Liver (tissue), 9 donors: ENCODE measurements around a stretch of chr10.

GRCh38 chr10:79275366-79275904, 71.8 kb upstream of the PPIF start:
- PRO-cap, 5 experiments = no peak in any of the 5 experiments
- RAMPAGE, long total RNA, 2 experiments = no peak in any of the 2 experiments
- RRBS = no CpG with 5 or more reads among the region's 10 CpGs

- PRO-cap, 5 experiments = no peak in any of the 5 experiments
- RAMPAGE, long total RNA, 2 experiments = no peak in any of the 2 experiments
- RRBS = 94% methylated on average over 4 of the region's 22 CpGs
These were observed 54.0 kb upstream of the PPIF start for GRCh38 chr10:79293163-79293739.

DNA sequence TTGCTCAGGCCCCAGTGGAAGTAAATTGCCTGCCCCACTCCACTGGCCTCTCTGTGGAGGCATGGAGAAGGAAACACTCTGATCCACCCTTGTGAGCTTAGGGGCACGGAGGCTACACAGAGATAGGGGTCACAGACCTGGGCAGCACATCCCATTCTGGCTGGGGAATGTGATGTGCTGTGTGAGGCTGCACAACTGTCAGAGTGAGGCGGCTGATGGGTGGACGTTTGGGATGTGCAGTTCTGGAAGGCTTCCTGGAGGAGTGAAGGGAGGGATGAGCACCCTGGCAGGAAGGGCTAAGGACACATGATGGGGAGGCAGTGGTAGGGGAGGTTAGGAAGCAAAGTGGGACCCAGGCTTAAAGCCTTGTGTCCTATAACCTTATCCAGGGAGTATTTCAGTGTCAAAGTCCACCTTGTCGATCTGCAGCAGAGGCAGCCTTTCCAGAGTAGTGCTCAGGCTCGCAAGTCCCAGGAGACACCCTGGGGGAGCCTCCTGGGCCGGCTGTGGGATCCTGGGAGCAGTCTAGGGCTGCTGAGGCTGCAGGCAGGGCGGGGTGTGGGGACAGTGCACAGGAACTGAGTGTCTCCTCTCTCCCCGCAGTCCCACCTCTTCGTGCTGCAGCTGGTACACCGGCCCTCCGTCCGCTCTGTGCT, 45.6 kb upstream of the PPIF start:
- PRO-cap, 5 experiments = no peak in any of the 5 experiments
- RAMPAGE, long total RNA, 2 experiments = no peak in any of the 2 experiments
- RRBS = no CpG with 5 or more reads among the region's 12 CpGs

GRCh38 chr10:79313592-79314279, 33.5 kb upstream of the PPIF start:
- PRO-cap, 5 experiments = no peak in any of the 5 experiments
- RAMPAGE, long total RNA, 2 experiments = no peak in any of the 2 experiments
- RRBS = no CpG with 5 or more reads among the region's 13 CpGs

DNA sequence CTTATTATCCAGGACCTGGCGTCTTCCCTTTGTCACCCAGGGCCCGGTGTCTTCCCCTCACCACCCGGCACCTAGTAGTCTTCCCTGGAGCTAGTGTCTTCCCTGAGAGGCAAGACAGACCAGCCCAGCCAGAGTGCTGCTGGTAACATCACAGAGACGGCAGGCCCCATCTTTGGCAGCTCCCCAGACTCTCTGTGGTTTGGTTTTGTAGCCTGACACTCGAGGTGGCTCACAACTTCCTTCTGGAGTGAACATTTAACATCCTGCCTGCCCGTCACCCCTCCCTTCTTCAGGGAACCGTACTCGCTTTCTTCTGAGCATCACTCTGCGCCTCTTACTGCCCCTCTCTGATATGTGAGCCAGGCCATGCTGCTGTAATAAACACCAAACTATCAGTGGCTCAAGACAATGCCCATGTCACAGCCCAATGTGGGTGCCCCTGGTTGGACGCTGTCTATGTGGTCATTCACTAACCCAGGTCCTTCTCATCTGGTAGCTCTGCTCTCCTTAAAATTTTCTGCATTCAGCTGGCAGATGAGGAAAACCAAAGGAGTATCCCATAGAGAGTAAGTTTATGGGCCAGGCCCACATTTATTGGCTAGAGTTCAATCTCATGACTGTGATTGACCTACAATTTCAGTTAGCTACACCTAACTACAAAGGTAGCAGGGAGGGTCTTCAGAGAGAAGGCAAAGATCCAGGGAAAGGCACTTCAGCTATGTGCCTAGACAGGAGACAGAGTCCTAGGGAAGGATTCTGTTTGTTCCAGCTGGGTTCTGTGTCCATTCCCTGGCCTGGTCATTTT, 23.9 kb upstream of the PPIF start:
- PRO-cap, 5 experiments = no peak in any of the 5 experiments
- RAMPAGE, long total RNA, 2 experiments = no peak in any of the 2 experiments
- RRBS = no CpG with 5 or more reads among the region's 10 CpGs

GRCh38 chr10:79353574-79353992, 6.3 kb downstream of the PPIF start:
- PRO-cap, 5 experiments = no peak in any of the 5 experiments
- RAMPAGE, long total RNA, 2 experiments = no peak in any of the 2 experiments
- RRBS = no CpG with 5 or more reads among the region's 13 CpGs

DNA sequence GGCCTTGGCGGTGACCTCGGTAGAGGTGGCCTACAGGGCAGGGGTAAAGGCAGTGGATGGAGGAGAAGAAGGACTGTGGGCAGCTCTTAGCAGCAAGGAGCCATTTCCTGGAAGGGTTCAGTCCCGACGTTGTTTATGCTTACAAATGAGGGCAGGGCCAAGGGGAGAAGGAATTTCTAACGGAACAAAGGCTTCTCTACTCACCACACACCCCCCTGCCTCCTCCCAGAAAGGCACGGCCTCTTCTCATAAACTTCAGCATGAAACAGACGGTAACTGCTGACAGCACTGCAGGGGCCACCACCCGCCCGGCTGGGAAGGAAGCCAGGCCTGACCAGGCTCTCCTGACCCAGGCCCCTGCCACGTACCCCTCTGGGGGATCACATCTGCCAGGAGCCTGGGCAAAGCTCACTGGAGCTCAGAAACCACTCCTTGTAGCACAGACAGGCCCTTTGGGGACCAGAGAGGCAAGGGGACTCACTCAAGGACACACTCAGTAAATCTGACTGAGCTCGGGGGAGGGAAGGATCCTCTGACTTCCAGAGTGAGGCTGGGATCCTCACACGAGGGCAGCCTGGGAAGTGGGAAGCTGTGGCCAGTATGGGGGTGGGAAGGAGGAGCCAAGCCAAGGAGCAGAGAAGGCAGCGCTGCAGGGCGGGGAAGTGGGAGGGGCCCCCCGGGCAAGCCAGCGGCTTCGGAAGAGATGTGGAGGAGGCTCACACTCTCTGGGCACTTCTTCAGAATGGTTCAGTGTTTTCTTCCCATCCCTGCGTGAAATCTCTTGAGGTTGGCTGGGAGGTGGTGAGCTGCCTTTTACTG, 46.1 kb downstream of the ZCCHC24 start:
- PRO-cap, 5 experiments = peak in 1 of 5 experiments; most common plus-strand start position 279 of the sequence (in 1); most common minus-strand start position 109 of the sequence (in 1)
- RAMPAGE, long total RNA, 2 experiments = no peak in any of the 2 experiments
- RRBS = no CpG with 5 or more reads among the region's 18 CpGs

- PRO-cap, 5 experiments = no peak in any of the 5 experiments
- RAMPAGE, long total RNA, 2 experiments = no peak in any of the 2 experiments
- RRBS = no CpG with 5 or more reads among the region's 7 CpGs
These were observed 13.5 kb downstream of the ZCCHC24 start for GRCh38 chr10:79431861-79432456.

DNA sequence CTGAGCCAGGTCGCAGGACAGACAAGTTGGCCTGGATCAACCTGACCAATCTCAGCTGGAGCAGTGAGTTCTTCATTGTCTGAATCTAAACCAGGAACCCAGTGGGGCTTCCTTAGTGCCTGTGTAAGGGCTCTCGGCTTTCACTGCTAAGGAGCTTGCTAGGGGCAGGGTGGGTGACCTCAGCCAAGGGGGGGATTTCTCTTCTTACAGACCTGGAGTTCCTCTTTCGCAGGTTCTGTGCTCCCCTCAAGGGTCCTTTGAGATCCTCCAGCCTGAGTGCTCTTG, 273 bp upstream of the SFTPA1 start:
- PRO-cap, 5 experiments = no peak in any of the 5 experiments
- RAMPAGE, long total RNA, 2 experiments = no peak in any of the 2 experiments
- RRBS = no CpG with 5 or more reads among the region's 3 CpGs

DNA sequence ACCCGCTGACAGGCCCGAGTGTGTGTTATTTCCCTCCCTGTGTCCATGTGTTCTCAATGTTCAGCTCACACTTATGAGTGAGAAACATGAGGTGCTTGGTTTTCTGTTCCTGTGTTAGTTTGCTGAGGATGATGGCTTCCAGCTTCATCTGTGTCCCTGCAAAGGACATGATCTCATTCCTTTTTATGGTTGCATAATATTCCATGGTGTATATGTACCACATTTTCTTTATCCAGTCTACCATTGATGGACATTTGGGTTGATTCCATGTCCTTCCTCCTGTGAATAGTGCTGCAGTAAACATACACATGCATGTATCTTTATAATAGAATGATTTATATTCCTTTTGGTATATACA, 33.7 kb downstream of the NUTM2B start:
- PRO-cap, 5 experiments = no peak in any of the 5 experiments
- RAMPAGE, long total RNA, 2 experiments = no peak in any of the 2 experiments
- RRBS = no CpG with 5 or more reads among the region's 2 CpGs

- PRO-cap, 5 experiments = no peak in any of the 5 experiments
- RAMPAGE, long total RNA, 2 experiments = no peak in any of the 2 experiments
- RRBS = 65% methylated on average over 3 of the region's 12 CpGs
These were observed 3.5 kb downstream of the PLAC9 start for GRCh38 chr10:80135820-80136568.

GRCh38 chr10:80153260-80154070, 20.9 kb downstream of the PLAC9 start:
- PRO-cap, 5 experiments = no peak in any of the 5 experiments
- RAMPAGE, long total RNA, 2 experiments = no peak in any of the 2 experiments
- RRBS = no CpG with 5 or more reads among the region's 5 CpGs

DNA sequence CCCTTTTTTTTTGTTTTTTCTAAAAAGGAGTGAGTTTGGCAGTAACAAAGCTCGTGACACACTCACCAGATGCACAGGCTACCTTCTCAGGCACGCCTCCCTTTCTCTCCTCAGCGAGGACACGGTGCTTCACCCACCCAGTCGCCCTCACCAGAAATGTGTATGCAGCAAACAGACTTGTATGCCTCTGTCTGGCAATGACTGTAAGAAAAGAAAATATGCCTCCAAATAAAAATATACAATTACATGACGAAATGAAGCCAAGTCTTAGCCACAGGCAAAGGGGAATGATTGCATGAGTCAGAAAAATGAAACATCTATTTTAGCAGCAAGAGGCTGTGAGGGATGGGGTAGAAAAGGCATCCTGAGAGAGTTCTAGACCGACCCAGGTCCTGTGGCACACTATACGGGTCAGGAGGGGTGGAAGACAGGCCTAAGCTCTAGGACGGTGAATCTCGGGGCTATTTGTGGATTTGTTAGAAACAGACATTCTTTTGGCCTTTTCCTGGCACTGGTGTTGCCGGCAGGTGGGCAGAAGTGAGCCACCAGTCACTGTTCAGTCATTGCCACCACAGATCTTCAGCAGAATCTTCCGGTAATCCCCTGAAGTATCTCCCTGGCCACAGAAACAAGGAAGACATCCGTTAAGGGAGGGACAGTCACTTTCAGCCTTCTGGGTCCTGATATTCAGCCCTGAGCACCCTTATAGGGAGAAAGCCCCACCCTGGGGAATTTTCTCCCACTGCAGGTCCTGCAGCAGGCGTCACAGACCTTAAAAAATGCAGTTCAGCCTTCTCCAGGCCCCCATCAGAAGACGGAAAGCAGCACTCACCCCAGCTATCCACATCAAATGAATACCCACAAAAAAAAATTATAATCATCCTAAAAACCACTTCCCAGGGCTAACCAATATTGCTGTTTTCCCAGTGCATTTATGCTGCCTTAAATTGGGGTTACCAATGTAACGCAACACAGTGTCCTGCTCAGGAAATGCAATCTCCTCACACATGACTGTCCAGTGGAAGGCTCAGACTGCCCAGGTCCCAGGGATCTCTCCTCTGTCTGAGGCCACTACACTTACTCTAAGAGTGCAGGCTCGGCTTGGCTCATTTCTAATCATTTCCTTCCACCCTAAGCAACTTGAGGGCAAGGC, 23.1 kb downstream of the PLAC9 start:
- PRO-cap, 5 experiments = no peak in any of the 5 experiments
- RAMPAGE, long total RNA, 2 experiments = no peak in any of the 2 experiments
- RRBS = 100% methylated on average over 2 of the region's 17 CpGs

DNA sequence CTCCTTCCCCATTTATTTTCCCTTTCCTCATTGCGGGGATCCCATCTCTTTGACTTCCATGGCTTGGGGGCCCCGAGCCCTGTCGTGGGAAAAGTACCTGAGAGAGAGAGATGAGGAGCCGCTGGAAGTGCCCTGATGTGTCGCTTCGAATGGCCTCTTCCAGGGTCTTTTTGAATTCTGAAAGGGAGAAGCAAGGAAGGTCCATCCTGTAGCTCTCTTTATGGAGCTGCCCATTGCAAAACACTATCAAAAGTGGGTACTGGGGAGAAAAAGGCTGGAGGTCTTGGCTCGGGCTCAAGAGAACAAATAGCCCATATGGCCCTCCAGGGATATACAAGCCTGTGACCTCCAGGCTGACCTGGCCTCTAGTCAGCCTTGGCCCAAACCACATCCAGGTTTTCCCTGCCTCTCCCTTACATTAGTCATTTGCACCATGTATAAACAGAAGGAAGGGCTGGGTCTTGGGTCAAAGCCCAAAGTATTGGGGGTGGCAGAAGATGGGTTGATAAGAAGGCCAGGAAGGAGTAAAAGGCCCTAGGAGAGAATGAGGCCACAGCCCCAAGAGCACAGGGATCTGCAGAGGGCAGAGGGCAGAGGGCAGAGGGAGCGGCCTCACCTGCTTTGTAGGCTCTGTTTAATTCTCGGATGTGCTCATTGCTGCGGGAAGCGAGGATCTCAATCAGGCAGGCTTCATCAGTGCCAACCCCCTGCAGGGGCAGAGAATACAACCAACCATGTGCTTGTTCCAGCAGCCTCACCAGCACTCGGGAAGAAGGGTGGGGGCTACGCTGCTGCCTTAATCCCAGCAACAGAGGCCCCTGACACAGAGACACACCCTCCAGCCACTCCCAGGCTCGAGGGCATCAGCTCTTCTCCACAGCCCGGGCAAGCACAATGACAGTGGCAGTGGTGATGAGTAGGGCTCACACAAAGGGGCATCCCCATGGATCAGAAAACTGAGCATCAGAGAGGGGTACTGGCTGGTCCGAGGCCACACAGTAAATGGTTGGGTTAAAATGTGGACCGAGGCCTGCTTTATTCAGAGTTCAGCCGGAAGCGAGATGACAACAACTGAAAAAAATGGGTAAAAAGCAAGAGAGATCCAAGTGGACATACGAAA, 31.3 kb downstream of the PLAC9 start:
- PRO-cap, 5 experiments = no peak in any of the 5 experiments
- RAMPAGE, long total RNA, 2 experiments = no peak in any of the 2 experiments
- RRBS = no CpG with 5 or more reads among the region's 20 CpGs

GRCh38 chr10:80179074-80179839, 26.1 kb downstream of the ANXA11 start:
- PRO-cap, 5 experiments = no peak in any of the 5 experiments
- RAMPAGE, long total RNA, 2 experiments = no peak in any of the 2 experiments
- RRBS = no CpG with 5 or more reads among the region's 6 CpGs

- PRO-cap, 5 experiments = no peak in any of the 5 experiments
- RAMPAGE, long total RNA, 2 experiments = no peak in any of the 2 experiments
- RRBS = no CpG with 5 or more reads among the region's 17 CpGs
These were observed 18.8 kb downstream of the ANXA11 start for GRCh38 chr10:80186231-80187192.

- PRO-cap, 5 experiments = peak in 5 of 5 experiments; most common plus-strand start chr10:80196898 (in 4); most common minus-strand start chr10:80196401 (in 4)
- RAMPAGE, long total RNA, 2 experiments = no peak in any of the 2 experiments
- RRBS = no CpG with 5 or more reads among the region's 9 CpGs
These were observed 8.8 kb downstream of the ANXA11 start for GRCh38 chr10:80196202-80197187.

GRCh38 chr10:80204115-80204686, 1.1 kb downstream of the ANXA11 start:
- PRO-cap, 5 experiments = peak in 4 of 5 experiments; most common plus-strand start chr10:80204481 (in 4); most common minus-strand start chr10:80204223 (in 1)
- RAMPAGE, long total RNA, 2 experiments = no peak in any of the 2 experiments
- RRBS = no CpG with 5 or more reads among the region's 9 CpGs

DNA sequence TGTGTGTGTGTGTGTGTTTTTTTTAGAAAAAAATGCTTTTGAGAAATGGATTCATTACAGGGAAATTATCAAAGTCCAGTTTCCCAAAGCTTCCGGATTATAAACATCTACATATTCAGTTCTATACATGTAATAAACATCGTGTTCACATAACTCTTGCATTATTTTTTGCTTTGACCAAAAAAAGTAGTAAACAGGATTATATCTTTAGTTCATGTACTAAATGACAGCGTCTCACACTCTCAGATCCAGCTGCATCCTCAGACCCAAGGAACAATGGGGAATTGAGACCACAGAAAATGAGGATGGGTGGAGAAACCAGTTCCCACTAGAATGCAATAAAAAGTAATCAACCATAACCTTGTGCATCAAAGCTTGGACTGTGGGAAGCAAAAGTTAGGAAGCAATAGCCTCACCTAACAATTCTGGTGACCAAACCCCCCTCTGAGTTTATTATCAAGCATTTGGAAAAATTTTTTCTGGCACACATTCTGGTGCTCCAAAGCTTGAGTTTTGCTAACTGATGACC, 904 bp upstream of the MAT1A start:
- PRO-cap, 5 experiments = peak in 2 of 5 experiments; most common minus-strand start position 275 of the sequence (in 1)
- RAMPAGE, long total RNA, 2 experiments = no peak in any of the 2 experiments
- RRBS = no CpG with 5 or more reads among the region's 3 CpGs

- PRO-cap, 5 experiments = peak in 4 of 5 experiments; most common plus-strand start chr10:80320682 (in 1); most common minus-strand start chr10:80320477 (in 2)
- RAMPAGE, long total RNA, 2 experiments = no peak in any of the 2 experiments
These were observed 30.8 kb upstream of the MAT1A start for GRCh38 chr10:80320175-80320796.